ENCODE data around the genes PSMC3 and OR4C46.

DNA sequence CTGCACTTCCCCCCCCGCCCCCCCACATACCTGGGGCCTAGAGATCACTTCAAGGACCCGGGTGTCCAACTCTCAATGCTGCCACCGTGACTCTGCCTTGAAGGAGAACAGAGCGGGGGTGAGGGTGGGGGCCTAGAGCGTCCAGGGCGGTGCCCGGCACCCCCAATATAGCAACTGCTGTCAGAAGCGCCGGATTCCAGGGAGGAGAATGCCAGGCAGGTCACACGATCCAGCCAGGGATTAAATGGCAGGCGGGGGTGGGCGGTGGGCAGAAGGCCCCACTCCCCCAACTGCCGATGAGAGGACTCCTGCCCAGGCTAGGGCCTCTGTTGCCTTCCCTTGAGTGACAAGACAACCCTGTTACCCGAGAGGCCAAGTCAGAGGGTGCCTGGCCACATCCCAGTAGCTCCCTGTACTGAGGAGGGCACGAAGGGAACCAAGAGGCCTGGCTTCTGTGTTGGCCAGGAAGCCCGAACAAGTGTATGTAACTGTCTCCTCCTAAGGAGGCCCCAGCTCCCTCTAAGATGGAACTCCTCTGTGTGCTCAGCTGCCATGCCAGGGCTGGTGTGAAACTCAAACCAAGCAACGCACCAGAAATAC is 3.2 kb downstream of the PACSIN3 start:
- PRO-cap = bidirectional peak, plus-strand start at position 415 of the sequence, minus-strand start at position 94 of the sequence
- RAMPAGE, long total RNA, 4 experiments = no peak in any of the 4 experiments

DNA sequence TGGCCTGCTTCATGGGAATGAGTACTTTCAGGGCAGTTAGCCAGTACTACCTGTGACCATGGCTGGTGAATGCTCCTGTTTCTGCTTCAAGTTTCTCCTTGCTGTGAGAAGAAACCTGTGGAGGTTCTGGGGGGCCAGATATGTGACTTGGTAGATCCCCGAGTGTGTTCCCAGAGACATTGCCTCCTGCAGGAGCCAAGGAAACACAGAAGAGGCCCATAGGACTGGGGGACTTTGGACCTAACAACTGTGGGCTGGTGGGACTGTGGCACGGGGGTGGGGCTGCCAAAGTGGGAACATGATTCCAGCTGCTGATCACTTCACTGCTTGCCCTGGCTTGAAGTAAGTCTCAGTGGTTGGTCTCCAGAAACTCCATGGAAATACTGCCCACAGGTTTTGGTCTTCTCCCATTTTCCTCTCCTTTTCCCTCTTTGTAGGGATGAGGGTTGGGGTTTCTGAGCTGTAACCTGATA is 4.1 kb upstream of the NR1H3 start:
- PRO-cap = no peak
- RAMPAGE, long total RNA, 4 experiments = no peak in any of the 4 experiments

DNA sequence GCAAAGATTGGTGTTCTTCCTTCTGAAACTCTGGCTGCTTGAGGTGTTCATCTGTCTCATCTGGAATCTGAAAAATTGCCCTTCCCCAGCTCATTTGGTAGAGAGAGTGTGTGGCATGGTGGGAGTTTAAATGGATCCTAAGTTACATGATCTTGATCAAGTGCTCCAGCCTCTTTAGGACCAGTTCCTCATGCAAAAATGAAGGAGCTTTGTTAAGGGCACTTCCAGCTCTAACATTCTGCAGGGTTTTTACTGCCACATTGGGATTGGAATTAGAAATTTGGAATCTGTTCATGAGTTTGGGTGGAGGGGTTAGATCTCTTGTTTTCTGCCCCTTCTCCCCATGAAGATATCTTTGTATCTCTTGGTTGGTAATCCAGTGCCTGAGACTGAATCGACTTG is 34.3 kb downstream of the NR1H3 start:
- PRO-cap = no peak
- RAMPAGE, long total RNA, 4 experiments = no peak in any of the 4 experiments

DNA sequence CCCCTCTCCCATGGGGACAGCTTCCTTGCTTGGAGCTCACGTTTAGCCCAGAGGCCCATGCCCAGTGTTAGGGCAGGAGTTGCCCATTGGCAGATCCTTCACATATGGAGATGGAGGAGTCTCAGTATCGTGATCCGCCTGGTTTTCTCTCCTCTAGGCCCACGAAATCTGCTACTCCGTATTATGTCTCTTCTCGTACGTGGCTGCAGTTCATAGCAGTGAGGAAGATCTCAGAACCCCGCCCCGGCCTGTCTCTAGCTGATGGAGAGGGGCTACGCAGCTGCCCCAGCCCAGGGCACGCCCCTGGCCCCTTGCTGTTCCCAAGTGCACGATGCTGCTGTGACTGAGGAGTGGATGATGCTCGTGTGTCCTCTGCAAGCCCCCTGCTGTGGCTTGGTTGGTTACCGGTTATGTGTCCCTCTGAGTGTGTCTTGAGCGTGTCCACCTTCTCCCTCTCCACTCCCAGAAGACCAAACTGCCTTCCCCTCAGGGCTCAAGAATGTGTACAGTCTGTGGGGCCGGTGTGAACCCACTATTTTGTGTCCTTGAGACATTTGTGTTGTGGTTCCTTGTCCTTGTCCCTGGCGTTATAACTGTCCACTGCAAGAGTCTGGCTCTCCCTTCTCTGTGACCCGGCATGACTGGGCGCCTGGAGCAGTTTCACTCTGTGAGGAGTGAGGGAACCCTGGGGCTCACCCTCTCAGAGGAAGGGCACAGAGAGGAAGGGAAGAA is 23.4 kb downstream of the MYBPC3 start:
- PRO-cap = no peak
- RAMPAGE, long total RNA, 4 experiments = no peak in any of the 4 experiments

DNA sequence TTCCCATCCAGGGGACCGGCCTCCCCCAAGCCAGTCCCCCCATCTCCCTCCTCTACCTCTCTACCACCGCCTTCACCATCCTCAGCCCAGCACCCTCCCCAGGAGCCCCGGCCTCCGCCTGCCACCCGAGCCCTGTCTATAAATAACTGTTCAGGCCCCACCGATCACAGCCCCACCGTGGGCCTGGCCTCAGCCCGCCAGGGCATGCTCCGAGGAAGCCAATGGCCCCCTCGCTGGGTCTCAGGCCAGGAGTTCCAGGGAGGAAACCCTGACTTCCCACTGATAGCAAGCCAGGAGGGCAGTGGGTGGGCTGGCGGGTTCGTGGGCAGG is 458 bp downstream of the SPI1 start:
- PRO-cap = no peak
- RAMPAGE, long total RNA, 4 experiments = no peak in any of the 4 experiments

- PRO-cap = no peak
- RAMPAGE, long total RNA, 4 experiments = no peak in any of the 4 experiments
Measured at GRCh38 chr11:47416799-47417350, 8.5 kb downstream of the SLC39A13 start.

DNA sequence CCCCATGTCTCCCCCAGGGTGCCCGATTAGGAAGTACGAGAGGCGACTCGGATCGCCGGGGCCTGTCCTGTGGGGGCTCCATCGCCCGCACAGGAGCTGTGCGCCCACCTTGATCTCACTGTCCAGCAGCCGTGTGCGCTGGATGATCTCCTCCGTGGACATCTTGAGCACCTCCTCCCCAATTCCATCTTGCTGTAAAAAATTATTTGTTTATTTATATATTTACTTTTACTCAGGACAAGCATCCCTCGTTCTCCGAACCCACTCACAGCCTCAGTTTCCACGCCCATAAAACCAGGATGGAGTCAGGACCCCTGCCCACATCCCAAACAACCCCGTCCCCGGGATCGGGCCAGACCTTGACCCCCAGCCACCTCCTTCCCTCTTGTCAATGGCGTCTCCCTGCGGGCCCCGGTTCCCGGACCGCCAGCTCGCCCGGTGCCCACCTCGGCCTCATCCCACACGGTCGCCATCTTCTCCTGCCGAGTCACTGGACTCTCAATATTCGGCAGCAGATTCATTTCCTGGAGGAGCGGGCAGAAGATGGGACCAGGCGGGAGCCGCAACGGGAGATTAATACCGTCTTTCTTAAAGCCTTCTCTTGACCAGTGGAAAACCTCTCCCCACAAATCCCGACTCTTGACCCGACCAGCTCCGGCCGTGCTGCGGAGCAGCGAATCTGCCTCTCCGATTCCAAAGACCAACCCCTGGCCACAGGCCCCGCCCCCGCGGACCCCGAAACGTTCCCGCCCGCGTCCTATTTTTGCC is at the start of gene PSMC3:
TSS of gene PSMC3 (minus strand) at position 681 of the 768 bp plus-strand sequence.
- PRO-cap = unidirectional peak, minus-strand start at position 492 of the sequence; bidirectional peak, plus-strand start outside the sequence, minus-strand start at position 715 of the sequence
- RAMPAGE, long total RNA, 4 experiments = start-site peak on the minus strand in 4 of 4 experiments, centred at positions 487 to 718 of the sequence, 103 to 2,573 reads per replicate

GRCh38 chr11:47524218-47525285 is 28.4 kb downstream of the CELF1 start:
- PRO-cap = bidirectional peak, plus-strand start at chr11:47524742, minus-strand start at chr11:47524630
- RAMPAGE, long total RNA, 4 experiments = no peak in any of the 4 experiments

GRCh38 chr11:47723875-47724425 is 8.8 kb upstream of the AGBL2 start:
- PRO-cap = no peak
- RAMPAGE, long total RNA, 4 experiments = no peak in any of the 4 experiments

- PRO-cap = no peak
- RAMPAGE, long total RNA, 4 experiments = no peak in any of the 4 experiments
Measured at GRCh38 chr11:47742493-47742909, 24.6 kb downstream of the FNBP4 start.

GRCh38 chr11:47745920-47746479 is 21.1 kb downstream of the FNBP4 start:
- PRO-cap = no peak
- RAMPAGE, long total RNA, 4 experiments = no peak in any of the 4 experiments

- PRO-cap = bidirectional peak, plus-strand start at chr11:47768473, minus-strand start at chr11:47768406; bidirectional peak, plus-strand start at chr11:47768514, minus-strand start at chr11:47768517
- RAMPAGE, long total RNA, 4 experiments = no peak in any of the 4 experiments
Measured at GRCh38 chr11:47768309-47768902, 1.3 kb upstream of the FNBP4 start.

DNA sequence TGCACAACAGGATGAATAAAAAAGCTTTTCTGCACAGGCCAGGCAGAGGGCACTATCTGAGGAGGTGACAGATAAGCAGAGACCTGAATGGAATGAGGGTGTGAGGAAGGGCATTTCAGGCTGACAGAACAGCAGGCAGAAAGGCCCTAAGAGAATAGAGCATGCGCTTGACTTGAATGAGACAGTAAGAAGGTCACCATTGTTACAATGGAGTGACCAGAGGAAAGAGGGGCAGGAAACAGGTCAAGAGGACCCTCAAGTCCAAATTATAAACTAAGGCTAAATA is 33.7 kb upstream of the FNBP4 start:
- PRO-cap = no peak
- RAMPAGE, long total RNA, 4 experiments = no peak in any of the 4 experiments

- PRO-cap = no peak
- RAMPAGE, long total RNA, 4 experiments = no peak in any of the 4 experiments
Measured at GRCh38 chr11:48020143-48020829, 39.9 kb downstream of the PTPRJ start.

GRCh38 chr11:48024385-48025104 is 44.2 kb downstream of the PTPRJ start:
- PRO-cap = no peak
- RAMPAGE, long total RNA, 4 experiments = no peak in any of the 4 experiments

DNA sequence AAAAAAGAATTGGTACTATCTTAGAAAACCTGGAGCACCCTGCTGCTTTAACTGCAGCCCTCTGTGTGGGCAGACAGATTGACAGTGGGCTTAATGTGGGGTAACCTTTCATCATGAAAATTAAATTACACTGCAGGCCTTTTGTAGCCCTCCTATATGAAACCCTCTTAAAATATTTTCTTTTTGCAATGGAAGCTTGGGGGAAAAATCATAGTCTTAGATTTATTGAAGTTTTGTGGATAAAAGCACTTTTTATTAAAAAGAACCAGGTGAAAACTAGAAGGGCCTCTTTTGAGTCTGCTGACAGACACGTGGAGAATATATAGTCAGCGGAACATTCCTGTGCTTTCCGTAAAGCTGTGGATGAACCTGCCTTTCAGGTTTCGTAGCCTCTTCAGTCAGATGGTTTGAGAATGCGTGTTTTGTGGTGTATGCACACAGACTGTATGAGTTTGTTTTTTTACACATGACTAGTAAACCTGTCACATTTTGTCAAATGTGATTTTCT is 69.4 kb downstream of the PTPRJ start:
- PRO-cap = no peak
- RAMPAGE, long total RNA, 4 experiments = no peak in any of the 4 experiments

GRCh38 chr11:48079187-48080081 is 99.1 kb downstream of the PTPRJ start:
- PRO-cap = no peak
- RAMPAGE, long total RNA, 4 experiments = no peak in any of the 4 experiments

DNA sequence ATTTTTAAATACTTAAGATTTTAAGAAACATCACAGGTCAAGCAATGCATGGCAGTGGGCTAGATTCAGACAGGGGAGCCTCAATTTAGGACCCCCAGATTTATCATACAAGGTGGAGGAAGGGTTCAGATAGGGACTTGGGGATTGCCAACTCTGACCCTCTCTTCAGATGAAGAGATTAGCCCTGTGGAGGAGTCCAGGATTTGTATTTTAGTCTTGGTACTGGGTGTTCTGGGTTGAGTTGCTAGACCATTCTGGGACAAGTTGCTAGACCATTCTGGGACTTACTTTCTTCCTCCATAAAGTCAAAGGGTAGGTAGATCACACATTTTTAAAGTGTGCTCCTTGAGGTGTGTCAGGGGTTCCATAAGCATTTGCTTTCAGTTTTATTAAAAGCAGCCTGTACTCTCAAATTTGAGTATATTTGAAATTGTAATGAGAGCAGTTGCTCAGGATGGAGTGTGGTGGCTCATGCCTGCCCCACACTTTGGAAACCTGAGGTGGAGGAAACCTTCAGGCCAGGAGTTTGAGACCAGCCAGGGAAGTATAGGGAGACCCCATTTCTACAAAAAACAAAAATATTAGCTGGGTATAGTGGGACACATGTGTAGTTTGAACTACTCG is 113.8 kb upstream of the OR4B1 start:
- PRO-cap = no peak
- RAMPAGE, long total RNA, 4 experiments = no peak in any of the 4 experiments

DNA sequence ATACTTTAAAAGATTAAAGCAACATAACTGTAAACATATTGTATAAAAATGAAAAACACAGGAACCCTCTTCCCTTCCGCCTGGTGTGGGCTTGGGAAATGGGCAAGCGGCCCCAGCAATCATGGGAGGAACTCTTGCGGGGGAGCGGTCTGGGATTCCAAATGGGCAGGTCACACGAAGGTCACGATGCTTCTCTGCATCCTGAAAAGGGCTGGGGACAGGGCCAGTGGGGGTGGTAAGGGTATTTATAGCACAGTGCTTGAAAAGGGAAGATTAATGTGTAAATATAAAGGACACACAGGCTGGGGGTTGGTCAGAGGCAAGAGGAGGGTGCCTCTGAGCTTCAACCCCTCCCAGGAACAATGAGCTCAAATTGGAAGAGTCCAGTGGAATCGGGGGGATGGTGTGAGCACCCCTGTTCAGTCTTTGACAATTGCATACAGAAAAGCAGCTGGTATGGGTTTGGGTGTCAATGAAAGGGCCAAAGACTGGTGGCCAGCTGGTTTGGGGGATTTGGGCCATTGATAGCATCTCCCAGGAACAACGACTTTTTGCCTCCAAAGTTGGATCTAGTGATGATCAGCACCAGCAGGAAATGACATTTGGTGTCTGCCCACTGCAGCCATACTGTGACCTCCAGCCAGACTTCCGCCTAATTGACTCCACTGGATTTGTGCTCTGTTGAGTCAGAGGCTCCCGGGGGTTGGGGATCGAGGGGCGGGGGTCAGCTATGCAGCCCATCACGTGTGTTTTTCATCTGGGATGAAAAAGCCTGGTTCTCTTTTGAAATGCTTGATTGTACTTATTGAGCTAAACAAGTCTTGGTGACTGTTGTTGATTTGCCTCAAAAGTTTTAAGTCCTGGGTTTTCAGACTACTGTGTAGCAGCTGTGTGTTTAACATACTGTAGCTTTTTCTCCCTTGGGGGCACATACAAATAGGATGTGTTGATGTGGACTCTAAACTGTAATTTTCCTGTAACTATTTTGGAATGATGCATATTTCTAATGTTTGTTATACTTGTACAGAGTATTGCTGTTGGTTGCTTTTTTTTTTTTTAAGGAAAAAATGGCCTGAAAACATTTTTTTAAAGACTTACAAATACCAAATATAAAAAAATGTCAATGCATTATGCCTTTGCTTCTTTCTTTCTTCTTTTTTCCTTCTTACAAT is 46.5 kb upstream of the OR4B1 start:
- PRO-cap = no peak
- RAMPAGE, long total RNA, 4 experiments = no peak in any of the 4 experiments

DNA sequence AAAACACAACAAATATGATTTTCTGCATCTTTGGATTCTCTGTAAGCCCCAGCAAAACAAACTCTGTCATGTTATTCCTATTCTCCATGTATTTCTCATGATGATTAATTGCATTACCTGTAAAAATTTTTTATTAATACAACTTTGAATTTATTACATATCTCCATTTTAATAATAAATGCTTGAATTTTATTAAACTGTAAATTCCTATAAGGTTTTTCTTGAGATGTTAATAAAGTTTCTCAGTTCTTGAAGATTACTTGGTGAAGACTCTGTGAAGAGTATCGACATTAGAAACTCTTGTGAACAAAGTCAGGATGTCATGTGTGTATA is at the start of gene OR4C46:
TSS of gene OR4C46 (minus strand) at position 88 of the 333 bp plus-strand sequence.
- PRO-cap = no peak
- RAMPAGE, long total RNA, 4 experiments = no peak in any of the 4 experiments

All from esophagus muscularis mucosa (tissue), 4 donors.